ENCODE results near the genes MAGEH1, FOXR2, RRAGB, KLF8 and SPIN2B.

DNA sequence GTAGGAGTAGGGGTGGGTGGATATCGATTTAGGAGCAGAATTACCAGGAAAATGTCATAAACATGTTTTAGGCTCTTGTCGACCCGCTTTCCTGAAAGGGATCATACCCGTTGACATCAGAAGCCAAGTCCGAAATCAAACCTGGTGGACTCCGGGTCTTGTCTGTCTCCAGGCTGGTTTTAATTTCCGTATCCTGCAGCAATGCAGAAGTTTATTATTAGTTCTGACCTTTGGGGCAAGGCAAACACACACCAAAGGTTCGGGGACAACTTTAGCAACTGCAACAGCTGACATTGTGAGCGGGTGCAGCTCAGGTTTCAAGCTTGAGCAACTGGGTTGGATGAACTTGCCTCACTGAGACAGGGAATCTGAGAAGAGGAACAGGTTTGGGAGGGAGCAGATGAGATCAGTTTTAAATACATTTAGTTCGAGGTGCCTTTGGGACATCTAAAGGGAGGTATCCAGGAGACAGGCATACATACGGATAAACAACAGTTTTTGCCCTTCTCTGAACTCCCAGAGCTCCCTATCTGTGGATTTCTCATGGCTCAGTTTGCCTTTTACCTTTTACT, 110.7 kb downstream of the GNL3L start:
- RRBS, 2 experiments: no CpG with 5 or more reads among the region's 11 CpGs
CAGE:
- cytosol, long polyA minus RNA: no peak
- cytosol, long polyA plus RNA: no peak
- long polyA plus RNA: no peak
- nucleus, long polyA minus RNA: no peak
- nucleus, long polyA plus RNA: no peak

- RRBS, 2 experiments: no CpG with 5 or more reads among the region's 16 CpGs
CAGE:
- cytosol, long polyA minus RNA: no peak
- cytosol, long polyA plus RNA: start-site peak on the plus strand at chrX:54809089-54809200, 196 and 328 reads in 2 replicates
- long polyA plus RNA: start-site peak on the plus strand at chrX:54809089-54809133, 611 and 532 reads in 2 replicates
- nucleus, long polyA minus RNA: no peak
- nucleus, long polyA plus RNA: start-site peak on the plus strand at chrX:54809080-54809198, 208 and 877 reads in 2 replicates
Measured at GRCh38 chrX:54809007-54809481, 1.5 kb downstream of the MAGED2 start.

GRCh38 chrX:54920991-54922353, 848 bp downstream of the TRO start:
- RRBS, 2 experiments: no CpG with 5 or more reads among the region's 52 CpGs
CAGE:
- cytosol, long polyA minus RNA: no peak
- cytosol, long polyA plus RNA: no peak
- long polyA plus RNA: no peak
- nucleus, long polyA minus RNA: no peak
- nucleus, long polyA plus RNA: no peak

DNA sequence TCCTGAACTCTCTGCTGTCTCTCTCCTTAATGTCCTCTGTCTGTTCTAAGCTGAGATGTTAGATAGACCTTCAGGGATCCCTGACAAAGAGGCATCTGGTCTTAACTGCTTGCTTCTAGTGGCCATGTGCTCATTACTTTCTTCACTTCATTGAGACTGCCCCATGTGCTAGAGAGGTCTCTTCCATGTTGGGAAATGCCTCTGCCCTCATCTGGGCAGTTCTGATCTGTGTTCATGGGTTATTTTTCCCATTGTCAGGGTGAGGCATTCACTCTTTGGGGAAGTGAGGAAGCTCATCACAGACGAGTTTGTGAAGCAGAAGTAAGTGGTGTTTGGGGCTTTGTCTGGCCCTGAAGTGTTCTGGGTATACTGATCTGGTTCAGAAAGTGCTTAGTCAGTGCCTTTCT, 6.2 kb downstream of the TRO start:
- RRBS, 2 experiments: no CpG with 5 or more reads among the region's 1 CpG
CAGE:
- cytosol, long polyA minus RNA: no peak
- cytosol, long polyA plus RNA: no peak
- long polyA plus RNA: no peak
- nucleus, long polyA minus RNA: no peak
- nucleus, long polyA plus RNA: no peak

GRCh38 chrX:54994613-54995507, 872 bp upstream of the PFKFB1 start:
- RRBS, 2 experiments: no CpG with 5 or more reads among the region's 7 CpGs
CAGE:
- cytosol, long polyA minus RNA: no peak
- cytosol, long polyA plus RNA: no peak
- long polyA plus RNA: no peak
- nucleus, long polyA minus RNA: no peak
- nucleus, long polyA plus RNA: no peak

GRCh38 chrX:55451653-55452312, at the start of gene MAGEH1:
MAGEH1 (plus strand) TSS chrX:55452127.
- RRBS, 2 experiments: no CpG with 5 or more reads among the region's 26 CpGs
CAGE:
- cytosol, long polyA minus RNA: no peak
- cytosol, long polyA plus RNA: start-site peak on the plus strand at chrX:55452097-55452195, 343 and 437 reads in 2 replicates
- long polyA plus RNA: start-site peak on the plus strand at chrX:55452097-55452166, 99 and 82 reads in 2 replicates
- nucleus, long polyA minus RNA: no peak
- nucleus, long polyA plus RNA: start-site peak on the plus strand at chrX:55452074-55452199, 185 and 93 reads in 2 replicates

DNA sequence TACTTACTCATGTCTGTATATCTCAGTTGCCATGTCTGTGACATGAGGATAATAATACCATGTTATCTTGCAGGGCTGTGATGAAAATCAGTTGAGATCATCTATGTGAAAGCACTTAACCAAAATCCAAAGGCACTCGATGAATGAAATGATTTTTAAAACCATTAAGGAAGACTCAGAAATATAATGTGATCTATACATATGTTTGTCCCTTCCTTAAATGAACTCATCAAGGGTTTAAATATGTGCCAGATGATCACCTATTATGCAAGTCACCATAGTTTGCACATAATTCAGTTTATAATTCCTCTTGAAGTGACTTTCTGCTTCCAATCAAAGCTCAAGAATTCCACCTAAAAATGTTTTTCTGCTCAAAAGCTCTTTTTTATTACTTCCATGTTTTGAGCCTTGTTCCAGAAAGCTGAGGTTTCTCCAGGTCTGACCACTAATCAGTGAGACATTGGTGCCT, at the start of gene FOXR2:
FOXR2 (plus strand) TSS at position 305 of the 469 bp plus-strand sequence.
- RRBS, 2 experiments: no CpG with 5 or more reads among the region's 1 CpG
CAGE:
- cytosol, long polyA minus RNA: no peak
- cytosol, long polyA plus RNA: no peak
- long polyA plus RNA: no peak
- nucleus, long polyA minus RNA: no peak
- nucleus, long polyA plus RNA: no peak

DNA sequence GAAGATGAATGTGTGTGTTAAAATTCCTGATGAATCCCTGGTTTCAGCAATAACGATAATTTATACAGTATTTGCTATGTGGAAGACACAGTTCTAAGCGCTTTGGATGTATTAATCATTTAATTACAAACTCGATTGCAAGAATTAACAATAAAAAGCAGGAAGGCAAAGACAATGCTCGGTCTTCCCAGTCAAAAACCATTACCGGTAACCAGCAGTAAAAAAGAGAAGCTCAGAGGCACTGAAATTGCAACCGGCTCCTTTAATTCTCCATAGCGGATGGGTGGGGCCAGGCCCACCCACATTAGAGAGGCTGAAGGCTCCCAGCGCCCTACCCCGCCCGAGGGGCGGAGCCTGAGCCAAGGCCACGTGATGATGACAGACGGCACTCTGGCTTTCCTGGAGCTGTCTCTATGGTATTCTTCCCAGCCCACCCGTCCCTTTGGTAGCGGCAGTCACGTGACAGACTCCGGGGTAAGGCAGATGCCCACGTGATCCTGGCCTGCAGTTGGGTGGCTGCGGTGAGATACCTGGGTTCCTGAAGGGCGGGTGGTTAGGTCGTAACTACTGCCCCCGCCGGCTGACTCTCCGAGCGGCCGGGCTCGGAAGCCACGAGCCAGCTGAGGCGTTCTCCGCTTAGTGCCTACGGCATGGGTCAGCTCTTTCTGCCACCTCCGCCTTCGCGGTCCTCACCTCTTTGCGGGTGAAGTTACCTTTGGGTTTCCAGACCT, at the start of gene RRAGB:
RRAGB (plus strand) TSS at position 482 of the 731 bp plus-strand sequence.
- RRBS, 2 experiments: 0% methylated on average over 2 of the region's 35 CpGs; no CpG with 5 or more reads in 1 of the 2 experiments
CAGE:
- cytosol, long polyA minus RNA: start-site peak on the plus strand centred at position 520 of the sequence, 35 bp wide, 15 reads
- cytosol, long polyA plus RNA: no peak
- long polyA plus RNA: no peak
- nucleus, long polyA minus RNA: no peak
- nucleus, long polyA plus RNA: start-site peak on the plus strand centred at position 511 of the sequence, 46 bp wide, 143 and 261 reads in 2 replicates

- RRBS, 2 experiments: no CpG with 5 or more reads among the region's 5 CpGs
CAGE:
- cytosol, long polyA minus RNA: no peak
- cytosol, long polyA plus RNA: no peak
- long polyA plus RNA: no peak
- nucleus, long polyA minus RNA: no peak
- nucleus, long polyA plus RNA: start-site peak on the plus strand at chrX:55726369-55726558, 28 and 16 reads in 2 replicates
Measured at GRCh38 chrX:55726317-55727060, 8.9 kb downstream of the RRAGB start.

DNA sequence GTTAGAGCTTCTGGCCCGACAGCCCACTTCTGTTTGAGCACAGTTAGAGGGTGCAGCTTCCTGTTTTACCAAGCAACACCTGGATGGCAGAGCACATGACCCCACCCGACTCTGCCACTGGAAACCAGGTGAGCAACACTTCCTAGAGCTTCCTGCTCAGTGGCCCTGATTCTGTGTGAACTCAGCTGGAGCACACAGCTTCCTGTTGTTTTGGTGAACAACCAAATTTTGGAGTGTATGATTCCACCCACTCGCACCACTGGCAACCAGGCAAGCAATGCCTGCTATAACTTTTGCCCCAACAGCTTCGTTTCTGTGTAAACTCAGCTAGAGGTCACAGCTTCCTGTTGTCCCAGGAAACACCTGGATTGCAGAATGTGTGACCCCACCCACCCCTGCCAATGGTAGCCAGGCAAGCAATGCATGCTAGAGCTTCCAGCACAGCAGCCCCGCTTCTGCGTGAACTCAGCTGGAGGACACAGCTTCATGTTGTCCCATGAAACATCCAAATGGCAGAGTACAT, 163.8 kb upstream of the KLF8 start:
- RRBS, 2 experiments: no CpG with 5 or more reads among the region's 6 CpGs
CAGE:
- cytosol, long polyA minus RNA: no peak
- cytosol, long polyA plus RNA: no peak
- long polyA plus RNA: no peak
- nucleus, long polyA minus RNA: no peak
- nucleus, long polyA plus RNA: no peak

DNA sequence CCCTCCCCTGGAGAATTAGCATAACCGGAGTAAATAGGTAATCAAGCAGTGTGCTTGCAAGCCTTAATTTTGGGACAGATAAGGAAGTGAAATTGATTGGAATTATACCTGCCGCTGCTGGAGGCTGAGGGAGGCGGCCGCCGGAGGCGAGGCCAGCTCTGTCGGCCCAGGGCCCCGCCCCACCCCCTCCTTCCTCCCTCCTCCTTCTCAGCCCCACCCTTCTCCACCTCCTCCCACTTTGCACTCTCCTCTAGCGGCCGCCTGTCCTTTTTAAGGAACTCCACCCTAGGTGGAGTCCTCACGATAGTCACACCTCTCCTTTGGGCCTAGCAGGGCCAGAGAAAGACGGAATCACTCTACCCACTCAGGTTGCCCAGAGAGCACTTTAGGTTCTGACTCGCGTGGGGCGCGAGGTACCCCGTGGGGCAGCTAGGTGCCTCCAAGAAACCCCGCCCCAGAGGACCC, at the start of gene KLF8:
KLF8 (plus strand) TSS at position 236 of the 465 bp plus-strand sequence.
- RRBS, 2 experiments: no CpG with 5 or more reads among the region's 18 CpGs
CAGE:
- cytosol, long polyA minus RNA: no peak
- cytosol, long polyA plus RNA: no peak
- long polyA plus RNA: no peak
- nucleus, long polyA minus RNA: no peak
- nucleus, long polyA plus RNA: no peak

DNA sequence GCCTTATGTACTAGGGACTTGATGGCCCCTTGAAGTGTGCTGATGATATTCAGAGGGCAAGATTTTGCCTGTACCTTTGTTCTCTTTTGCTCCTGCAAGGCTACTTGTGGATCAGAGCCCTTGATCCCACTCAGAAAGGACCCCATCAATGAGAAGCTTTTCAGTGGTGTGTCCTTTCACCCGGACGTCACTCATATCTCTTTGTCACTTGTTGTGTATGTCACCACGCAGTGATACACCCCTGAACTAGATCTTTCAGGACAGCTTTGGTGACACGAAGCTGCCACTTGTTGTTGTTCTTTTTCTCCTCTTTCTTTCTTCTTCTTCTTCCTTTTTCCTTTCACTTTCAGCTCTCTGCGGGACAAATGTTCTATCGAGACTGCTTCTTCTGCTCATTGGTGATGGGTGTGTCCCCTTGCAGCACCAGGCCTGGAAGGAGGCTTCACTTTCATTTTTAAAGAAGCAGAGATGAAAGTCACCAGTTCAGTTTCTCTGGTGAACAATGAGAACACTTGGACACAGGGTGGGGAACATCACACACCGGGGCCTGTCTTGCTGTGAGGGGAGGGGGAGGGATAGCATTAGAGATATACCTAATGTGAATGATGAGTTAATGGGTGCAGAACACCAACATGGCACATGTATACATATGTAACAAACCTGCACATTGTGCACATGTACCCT, 83.6 kb downstream of the NBDY start:
- RRBS, 2 experiments: no CpG with 5 or more reads among the region's 7 CpGs
CAGE:
- cytosol, long polyA minus RNA: no peak
- cytosol, long polyA plus RNA: no peak
- long polyA plus RNA: no peak
- nucleus, long polyA minus RNA: no peak
- nucleus, long polyA plus RNA: no peak

- RRBS, 2 experiments: 1 to 2% methylated on average over 16 of the region's 63 CpGs
CAGE:
- cytosol, long polyA minus RNA: start-site peak on the minus strand at chrX:57121455-57121480, 17 reads
- cytosol, long polyA plus RNA: start-site peak on the minus strand at chrX:57121430-57121553, 131 and 184 reads in 2 replicates
- long polyA plus RNA: start-site peak on the minus strand at chrX:57121474-57121527, 31 and 30 reads in 2 replicates; start-site peak on the plus strand at chrX:57121742-57121783, 9 and 8 reads in 2 replicates
- nucleus, long polyA minus RNA: no peak
- nucleus, long polyA plus RNA: start-site peak on the minus strand at chrX:57121446-57121554, 216 and 528 reads in 2 replicates; start-site peak on the plus strand at chrX:57121566-57121609, 8 and 30 reads in 2 replicates; start-site peak on the plus strand at chrX:57121742-57121758, 12 and 30 reads in 2 replicates
Measured at GRCh38 chrX:57120886-57122236, at the start of gene SPIN2B. SPIN2B (minus strand) TSS chrX:57121548.

DNA sequence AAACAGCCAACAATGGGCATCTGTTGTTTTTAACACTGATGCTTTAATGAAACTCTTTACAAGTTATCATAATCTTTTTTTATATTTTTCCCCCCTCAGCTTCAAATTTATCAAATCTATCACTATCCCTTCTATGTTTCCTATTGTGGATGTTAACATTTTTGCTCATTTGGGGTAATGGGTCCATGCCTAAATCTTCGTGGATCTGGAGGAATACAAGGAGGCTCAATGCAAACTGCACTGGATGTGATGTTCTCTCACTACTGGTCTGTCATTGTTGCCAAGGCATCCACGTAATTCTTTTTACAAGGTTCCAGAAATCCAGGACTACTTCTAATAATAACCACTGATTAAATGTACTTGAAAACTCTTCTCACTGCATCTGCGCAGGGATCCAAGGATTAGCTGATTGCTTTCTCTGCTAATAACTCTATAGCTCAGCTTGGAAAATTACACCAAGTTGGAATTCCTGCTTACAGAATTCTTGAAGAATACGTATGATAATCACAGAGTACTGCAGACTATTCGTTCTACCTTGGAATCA, 472.3 kb downstream of the SPIN4 start:
- RRBS, 2 experiments: no CpG with 5 or more reads among the region's 5 CpGs
CAGE:
- cytosol, long polyA minus RNA: no peak
- cytosol, long polyA plus RNA: no peak
- long polyA plus RNA: no peak
- nucleus, long polyA minus RNA: no peak
- nucleus, long polyA plus RNA: no peak

DNA sequence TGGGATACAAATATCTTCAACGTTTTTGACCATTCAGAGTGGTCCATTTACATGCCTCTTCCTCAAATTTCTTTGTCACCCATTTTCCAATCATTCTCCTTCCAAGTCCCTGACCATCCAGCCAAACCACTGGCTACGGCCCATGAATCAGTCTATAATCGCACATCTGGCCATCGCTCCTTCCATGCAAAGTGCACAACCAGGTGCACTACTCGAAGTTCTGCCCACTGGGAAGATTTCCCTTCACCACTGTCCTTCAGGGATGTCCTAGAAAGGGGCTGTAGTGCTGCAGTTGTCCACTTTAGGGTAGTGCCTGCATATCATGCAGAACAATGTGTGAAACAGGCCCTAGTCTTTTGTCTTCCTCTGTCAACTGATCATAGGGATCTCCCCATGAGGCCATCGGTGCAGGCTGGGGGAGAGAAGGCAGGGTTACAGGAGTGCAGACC, 39.2 kb downstream of the SPIN4 start:
- RRBS, 2 experiments: no CpG with 5 or more reads among the region's 6 CpGs
CAGE:
- cytosol, long polyA minus RNA: no peak
- cytosol, long polyA plus RNA: no peak
- long polyA plus RNA: no peak
- nucleus, long polyA minus RNA: no peak
- nucleus, long polyA plus RNA: no peak

- RRBS, 2 experiments: no CpG with 5 or more reads among the region's 9 CpGs
CAGE:
- cytosol, long polyA minus RNA: no peak
- cytosol, long polyA plus RNA: no peak
- long polyA plus RNA: no peak
- nucleus, long polyA minus RNA: no peak
- nucleus, long polyA plus RNA: no peak
Measured at GRCh38 chrX:63450842-63451403, 99.8 kb upstream of the SPIN4 start.

- RRBS, 2 experiments: no CpG with 5 or more reads among the region's 3 CpGs
CAGE:
- cytosol, long polyA minus RNA: no peak
- cytosol, long polyA plus RNA: no peak
- long polyA plus RNA: no peak
- nucleus, long polyA minus RNA: no peak
- nucleus, long polyA plus RNA: no peak
Measured at GRCh38 chrX:63658742-63659581, 126.1 kb downstream of the ARHGEF9 start.

DNA sequence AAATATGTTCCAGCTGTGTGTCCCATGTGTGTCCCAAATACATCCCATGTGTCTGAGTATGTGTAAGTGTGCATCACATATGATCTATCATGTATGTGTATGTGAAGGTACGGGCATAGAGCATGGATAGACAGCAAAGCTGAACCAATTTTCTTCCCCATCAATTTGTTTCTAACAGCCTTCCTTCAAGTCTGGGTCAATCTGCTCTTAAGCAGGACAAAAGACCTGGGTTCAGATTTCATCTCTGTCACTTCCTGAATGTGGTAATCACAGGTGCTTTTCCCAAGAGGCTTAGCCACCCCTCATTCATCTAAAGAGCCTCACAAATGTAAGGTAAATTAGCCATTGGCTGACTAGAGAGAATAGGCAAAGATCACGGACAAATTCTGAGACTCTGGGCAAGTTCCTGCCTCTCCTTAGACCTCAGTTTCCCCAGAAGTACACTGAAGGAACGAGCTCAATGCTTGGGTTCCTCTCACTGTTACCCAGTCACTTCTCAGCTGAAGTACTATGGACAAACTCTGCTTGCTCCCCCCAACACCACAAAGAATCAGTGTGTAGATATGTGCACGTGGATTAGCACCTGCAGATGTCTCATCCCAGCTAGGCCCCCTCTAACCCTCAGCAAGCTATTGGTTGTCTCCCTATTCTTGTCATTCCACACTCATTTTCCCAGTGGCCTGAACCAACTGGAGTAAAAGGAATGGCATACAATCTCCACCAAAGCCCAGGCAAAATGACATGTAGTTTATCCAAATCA, 43.0 kb downstream of the ARHGEF9 start:
- RRBS, 2 experiments: no CpG with 5 or more reads among the region's 4 CpGs
CAGE:
- cytosol, long polyA minus RNA: no peak
- cytosol, long polyA plus RNA: no peak
- long polyA plus RNA: no peak
- nucleus, long polyA minus RNA: no peak
- nucleus, long polyA plus RNA: no peak

GRCh38 chrX:64370141-64370504, 25.1 kb downstream of the MTMR8 start:
- RRBS, 2 experiments: no CpG with 5 or more reads among the region's 1 CpG
CAGE:
- cytosol, long polyA minus RNA: no peak
- cytosol, long polyA plus RNA: no peak
- long polyA plus RNA: no peak
- nucleus, long polyA minus RNA: no peak
- nucleus, long polyA plus RNA: no peak

- RRBS, 2 experiments: no CpG with 5 or more reads among the region's 27 CpGs
CAGE:
- cytosol, long polyA minus RNA: no peak
- cytosol, long polyA plus RNA: no peak
- long polyA plus RNA: no peak
- nucleus, long polyA minus RNA: no peak
- nucleus, long polyA plus RNA: no peak
Measured at GRCh38 chrX:64975231-64975957, 856 bp downstream of the ZC4H2 start.